ENCODE measurements around a stretch of chr19.

DNA sequence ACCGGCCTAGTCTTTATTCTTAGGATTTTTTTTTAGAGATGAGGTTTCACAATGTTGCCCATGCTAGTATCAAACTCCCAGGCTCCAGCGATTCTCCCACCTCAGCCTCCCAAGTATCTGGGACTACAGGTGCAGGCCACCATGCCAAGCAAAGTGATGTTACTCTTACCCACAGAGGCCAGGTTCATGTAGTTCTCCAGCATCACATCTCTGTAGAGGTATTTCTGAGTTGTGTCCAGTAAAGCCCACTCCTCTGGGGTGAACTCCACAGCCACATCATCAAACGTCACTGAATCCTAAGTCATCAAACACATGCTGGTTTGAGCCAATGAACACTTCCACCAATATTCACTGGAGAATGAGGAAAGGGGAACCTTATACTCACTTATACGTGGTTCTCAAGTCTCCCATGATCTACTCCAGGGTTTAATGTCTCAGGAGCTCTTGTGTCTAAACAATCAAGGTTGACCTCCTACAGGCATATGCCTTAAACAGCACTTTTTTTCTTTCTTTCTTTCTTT is 17.0 kb downstream of the ZNF562 start:
- PRO-cap, result no peak

GRCh38 chr19:9674006-9674763 is 715 bp downstream of the ZNF562 start:
- PRO-cap, result unidirectional peak, plus-strand start at chr19:9674660

DNA sequence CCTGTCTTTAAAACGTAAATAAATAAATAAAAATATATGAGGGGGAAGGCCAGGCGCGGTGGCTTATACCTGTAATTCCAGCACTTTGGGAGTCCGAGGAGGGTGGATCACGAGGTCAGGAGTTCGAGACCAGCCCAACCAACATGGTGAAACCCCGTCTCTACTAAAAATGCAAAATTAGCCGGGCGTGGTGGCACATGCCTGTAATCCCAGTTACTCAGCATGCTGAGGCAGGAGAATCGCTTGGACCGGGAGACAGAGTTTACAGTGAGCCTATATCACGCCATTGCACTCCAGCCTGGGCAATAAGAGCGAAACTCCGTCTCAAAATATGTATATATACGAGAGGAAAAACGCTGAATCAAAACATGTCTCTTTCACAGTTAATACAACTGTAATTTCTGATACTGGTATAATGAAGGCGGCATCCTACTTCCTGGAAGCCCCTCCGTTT is 903 bp downstream of the ZNF846 start:
- PRO-cap, result no peak

DNA sequence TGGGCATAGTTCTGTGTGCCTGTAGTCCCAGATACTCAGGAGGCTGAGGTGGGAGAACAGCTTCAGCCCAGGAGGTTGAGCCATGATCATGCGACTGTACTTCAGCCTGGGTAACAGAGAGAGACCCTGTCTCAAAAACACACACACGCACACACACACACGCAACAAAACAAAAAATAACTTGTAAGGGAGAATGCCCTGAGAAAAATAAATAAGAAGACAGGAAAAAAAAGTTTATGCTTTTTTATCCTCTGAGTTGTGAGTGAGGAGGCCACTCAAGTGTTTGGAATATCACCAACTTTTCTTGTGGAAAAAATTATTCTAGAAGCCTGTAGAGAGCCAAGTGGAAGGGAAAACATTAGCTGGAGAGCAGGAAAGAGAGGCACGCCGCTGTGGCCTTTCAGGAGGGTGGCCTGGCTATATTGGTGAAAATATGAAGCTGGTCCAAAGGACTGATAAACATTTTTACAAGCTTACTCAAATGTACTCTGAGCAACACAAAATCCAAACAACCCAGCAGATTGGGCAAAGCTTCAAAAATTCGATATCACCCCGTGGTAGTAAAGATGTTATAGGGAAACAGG is 2.2 kb upstream of the EIF3G start:
- PRO-cap, result no peak

GRCh38 chr19:10142773-10143327 is 23.2 kb upstream of the EIF3G start:
- PRO-cap, result no peak

DNA sequence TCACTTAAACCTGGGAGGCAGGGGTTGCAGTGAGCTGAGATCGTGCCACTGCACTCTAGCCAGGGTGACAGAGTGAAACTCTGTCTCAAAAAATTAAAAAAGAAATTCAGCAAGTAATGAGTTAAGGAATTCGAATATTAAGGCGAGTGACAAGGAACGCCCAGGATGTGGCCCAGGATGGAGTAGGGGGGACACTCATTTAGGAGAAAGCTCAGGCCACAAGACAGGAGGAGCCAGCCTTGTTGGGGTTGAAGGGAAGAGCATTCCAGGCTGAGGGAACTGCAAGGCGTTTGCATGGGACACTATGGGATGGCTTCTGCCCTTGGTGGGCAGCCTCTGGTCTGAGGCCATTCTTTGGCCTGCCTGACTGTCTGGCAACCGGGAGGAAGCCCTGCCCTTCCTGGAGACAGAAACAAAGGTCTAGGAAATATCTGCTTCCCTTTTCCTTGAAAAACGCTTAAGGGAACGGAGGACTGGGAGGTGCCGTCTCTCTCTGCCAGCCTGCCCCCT is 3.0 kb upstream of the ICAM1 start:
- PRO-cap, result bidirectional peak, plus-strand start at position 460 of the sequence, minus-strand start at position 318 of the sequence

DNA sequence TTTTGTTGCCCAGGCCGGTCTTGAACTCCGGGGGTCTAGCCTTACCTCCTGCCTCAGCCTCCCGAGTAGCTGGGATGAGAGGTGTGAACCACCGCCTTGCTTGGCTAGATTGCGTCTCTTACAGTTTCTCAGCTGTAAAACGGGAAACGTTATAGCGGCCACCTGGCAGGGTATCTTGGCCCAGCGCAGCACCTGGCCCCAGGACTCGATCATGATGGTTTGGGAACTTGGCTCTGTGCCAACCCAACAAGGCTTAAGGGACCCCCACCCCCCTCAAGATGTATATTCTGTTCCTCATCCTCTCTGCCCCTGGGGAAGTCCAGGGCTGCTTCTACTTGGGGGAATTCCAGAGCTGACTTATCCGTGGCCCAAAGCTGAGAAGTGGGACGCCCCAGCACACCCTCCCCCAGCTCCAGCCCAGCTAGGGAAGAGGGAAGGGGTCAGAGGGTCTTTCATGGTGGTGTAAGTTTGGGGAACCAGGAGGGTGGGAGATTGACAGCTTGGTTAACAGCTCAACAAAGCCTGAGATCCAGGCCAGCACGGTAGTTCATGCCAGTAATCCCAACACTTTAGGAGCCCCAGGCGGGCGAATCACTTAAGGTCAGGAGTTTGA is 659 bp downstream of the ICAM1 start:
- PRO-cap, result no peak

- PRO-cap, result no peak
Observed at GRCh38 chr19:10282792-10283756, 3.7 kb upstream of the ICAM4 start.

GRCh38 chr19:10283757-10284682 is 2.7 kb upstream of the ICAM4 start:
- PRO-cap, result no peak

DNA sequence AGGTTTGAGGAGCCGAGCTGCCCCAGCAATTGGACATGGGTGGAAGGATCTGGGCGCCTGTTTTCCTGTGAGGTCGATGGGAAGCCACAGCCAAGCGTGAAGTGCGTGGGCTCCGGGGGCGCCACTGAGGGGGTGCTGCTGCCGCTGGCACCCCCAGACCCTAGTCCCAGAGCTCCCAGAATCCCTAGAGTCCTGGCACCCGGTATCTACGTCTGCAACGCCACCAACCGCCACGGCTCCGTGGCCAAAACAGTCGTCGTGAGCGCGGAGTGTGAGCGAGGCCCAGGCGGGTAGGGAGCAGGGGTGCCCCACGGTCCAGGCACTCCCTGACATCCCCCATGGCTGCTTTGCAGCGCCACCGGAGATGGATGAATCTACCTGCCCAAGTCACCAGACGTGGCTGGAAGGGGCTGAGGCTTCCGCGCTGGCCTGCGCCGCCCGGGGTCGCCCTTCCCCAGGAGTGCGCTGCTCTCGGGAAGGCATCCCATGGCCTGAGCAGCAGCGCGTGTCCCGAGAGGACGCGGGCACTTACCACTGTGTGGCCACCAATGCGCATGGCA is 4.4 kb downstream of the ICAM5 start:
- PRO-cap, result no peak

DNA sequence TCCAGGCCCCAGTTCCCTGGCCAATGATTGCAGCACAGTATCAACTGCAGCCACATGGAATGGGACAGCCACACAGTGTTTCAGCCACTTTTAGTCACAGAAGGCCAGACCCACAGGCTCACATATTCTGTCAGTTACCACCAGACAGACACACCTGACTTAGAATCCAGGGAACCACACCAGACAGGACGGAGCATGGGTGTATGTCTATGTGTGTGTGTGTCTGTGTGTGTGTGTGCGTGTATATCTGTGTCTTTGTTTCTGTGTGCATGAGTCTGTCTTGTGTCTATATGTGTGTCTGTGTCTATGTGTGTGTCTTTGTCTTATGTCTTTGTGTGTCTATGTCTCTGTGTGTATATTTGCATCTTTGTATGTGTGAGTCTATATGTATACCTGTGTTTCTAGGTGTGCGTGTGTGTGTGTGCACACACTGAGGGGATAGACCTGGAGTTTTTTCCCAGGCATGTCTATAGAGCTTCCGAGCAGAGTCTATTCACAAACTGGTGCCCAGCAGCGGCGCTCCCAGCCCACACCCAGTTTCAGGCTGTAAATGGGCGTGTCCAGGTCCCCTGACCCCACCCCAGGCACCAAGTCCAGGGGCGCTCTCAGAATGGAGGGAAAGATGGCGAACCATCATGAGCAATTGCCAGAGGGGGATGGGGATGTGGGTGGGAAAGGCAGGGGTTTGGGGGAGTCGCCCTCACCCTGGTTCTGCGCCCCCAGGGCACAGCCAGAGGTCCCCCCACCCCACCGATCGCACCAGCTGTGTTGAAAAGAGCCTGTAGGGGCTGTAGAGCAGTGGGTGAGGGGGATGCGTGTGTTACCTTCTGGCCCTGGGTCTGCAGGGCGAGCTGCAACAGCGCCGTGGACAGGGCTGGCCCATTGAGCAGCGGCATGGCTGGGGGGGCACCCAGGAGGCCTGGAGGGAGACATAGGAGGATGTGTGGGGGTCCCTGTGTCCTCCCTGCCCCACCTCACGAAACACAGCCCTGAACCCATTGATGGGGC is 6.3 kb upstream of the FDX2 start:
- PRO-cap, result no peak

DNA sequence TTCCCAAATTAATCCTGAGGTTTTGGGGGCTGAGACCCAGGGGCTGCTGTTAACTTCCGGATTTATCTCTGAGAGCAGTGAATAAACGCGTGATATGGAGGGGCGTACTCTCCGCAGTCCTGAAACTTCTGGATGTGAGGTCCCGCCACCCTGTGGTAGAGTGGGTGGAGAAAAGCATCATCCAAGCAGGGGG is 671 bp downstream of the RAVER1 start:
- PRO-cap, result no peak

- PRO-cap, result bidirectional peak, plus-strand start at chr19:10335096, minus-strand start at chr19:10334854
Observed at GRCh38 chr19:10334397-10335278, 1.3 kb upstream of the RAVER1 start.

GRCh38 chr19:10416147-10417337 is 3.8 kb upstream of the PDE4A start:
- PRO-cap, result no peak

DNA sequence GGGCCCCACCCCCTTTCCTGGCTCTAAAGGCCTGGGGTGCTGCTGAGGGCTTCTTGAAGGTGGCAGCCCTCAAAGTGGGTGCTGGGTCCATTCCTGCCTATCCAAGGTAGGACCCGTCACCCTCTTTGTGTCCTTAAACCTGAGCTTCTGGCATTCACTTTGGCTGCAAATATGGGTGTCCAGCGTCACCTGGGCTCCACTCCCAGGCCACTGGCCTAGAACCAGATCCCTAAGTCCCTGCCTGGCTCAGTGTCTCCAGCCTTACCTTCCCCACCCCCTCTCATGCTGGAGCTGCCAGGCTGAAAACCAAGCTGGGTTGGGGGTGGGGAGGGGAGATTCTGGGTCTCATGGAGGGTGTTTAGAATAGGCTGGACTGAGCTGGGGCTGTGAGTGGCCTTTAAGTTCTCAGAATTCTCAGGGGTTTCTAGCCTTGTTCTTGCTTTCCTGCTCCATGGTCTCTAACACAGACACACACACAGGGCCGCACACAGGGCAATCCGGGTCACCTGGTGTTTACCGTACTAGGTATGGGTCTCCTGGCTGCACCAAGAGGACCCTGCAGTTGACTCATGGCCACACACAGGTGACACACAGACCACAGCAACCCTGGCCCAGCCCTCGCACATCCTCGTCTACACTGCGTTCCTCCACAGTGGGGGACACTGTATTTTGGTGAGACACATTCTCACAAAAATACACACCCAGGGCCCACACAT is 12.5 kb downstream of the PDE4A start:
- PRO-cap, result no peak

DNA sequence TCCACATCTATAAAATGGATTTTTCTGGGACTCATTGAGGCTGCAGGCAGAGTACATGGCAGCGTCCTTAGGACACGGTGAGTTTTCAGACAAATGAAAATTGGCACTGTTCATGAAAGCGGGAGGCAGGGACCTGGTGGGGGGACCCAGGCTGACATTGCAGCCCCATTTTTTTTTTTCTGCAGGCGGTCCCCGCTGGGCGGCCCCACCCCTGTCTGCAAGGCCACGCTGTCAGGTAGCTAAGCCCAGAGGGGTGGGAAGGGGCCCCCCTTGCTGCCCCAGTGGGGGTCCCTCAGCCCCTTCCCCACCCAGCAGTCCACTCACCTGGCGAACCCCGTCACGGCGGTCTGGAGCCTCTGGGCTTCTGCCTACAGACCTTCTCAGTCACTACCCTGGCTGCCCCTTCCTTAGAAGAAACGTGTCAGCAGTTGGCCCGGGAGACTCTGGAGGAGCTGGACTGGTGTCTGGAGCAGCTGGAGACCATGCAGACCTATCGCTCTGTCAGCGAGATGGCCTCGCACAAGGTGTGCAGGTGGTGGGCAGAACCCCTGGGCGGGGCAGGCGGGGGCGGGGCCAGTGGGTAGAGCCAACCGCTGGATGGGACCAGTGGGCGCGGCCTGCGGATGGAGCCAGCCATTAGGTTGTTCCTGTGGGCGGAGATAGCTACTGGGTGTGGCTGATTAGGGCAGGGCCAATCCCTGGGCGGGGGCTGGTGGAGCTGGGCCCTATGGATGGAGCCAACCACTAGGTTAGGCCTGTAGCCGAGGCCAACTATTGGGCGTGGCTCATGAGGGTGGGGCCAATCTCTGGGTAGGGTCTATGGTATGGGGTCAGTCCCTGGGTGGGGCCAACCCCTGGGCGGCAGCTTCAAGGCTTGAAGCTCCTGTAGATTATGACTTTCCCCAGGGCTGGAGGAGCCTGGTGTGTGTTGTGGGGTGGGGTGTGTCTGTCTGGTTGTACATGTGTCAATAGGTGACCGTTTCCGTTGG is 30.4 kb downstream of the PDE4A start:
- PRO-cap, result no peak

DNA sequence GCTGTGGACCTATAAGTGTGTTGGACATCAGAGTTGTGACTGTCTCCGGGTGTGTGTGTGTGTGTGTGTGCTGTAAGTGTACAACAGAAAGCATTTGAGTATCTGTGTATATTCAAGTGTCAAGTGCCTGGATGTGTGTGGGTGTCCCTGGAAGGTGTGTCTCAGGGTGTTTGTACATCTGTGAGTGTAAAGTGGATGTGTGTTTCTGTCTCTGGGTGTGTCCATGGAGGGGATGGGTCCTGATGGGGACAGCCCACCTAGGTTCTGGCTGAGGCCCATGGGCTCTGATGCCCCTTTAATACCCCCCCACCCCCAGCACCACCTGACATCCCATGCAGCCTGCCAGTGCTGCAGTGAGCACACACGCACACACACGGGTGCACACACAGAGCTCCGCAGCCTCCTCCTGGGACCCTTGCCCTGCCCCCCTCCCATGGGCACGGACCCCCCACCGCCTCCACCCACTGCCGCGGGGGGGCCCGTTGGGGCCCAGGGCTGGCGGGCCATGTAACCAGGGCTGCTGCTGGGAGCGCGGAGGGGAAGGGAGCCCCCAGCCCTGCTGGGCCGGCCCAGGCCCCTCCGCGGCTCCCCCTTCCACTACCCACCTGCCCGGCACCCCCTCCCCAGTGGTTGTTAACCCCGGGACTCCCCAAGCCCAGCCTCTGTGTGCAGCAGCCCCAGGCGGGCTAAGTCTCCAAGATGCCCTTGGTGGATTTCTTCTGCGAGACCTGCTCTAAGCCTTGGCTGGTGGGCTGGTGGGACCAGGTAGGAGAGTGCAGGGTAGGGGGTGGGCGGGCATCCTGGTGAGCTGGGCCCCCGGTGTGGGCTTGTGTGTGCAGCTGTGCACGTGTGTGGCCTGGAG is 32.5 kb downstream of the PDE4A start:
- PRO-cap, result no peak

GRCh38 chr19:10548283-10548918 is 4.7 kb downstream of the ATG4D start:
- PRO-cap, result no peak

DNA sequence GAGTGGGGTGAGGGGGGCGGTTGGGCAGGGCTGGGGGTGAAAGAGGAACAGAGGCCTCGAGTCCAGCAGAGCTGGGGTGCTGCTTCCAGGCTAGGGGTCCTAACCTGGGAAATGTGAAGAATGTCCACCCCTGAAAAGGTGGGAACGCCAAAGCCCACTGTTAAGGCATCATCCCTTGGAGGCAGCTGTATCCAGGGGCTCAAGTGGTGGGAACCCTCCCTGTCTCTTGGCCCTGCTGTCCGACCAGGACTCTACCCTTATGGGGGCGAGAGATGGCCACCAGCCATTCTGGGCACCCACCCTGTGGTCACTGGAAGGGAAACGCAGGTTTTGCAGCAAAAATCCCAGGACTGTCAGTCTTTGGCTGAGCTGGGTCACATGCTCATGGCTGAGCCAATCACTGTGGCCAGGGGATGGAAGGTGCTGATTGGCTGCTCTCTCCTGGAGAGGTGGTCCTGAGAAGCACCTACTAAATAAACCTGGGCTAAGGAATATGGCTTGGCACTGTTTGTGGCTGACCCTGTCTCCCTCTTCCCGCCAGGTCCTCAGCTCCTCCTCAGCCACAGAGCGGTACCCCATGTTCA is 8.7 kb downstream of the ATG4D start:
- PRO-cap, result no peak

DNA sequence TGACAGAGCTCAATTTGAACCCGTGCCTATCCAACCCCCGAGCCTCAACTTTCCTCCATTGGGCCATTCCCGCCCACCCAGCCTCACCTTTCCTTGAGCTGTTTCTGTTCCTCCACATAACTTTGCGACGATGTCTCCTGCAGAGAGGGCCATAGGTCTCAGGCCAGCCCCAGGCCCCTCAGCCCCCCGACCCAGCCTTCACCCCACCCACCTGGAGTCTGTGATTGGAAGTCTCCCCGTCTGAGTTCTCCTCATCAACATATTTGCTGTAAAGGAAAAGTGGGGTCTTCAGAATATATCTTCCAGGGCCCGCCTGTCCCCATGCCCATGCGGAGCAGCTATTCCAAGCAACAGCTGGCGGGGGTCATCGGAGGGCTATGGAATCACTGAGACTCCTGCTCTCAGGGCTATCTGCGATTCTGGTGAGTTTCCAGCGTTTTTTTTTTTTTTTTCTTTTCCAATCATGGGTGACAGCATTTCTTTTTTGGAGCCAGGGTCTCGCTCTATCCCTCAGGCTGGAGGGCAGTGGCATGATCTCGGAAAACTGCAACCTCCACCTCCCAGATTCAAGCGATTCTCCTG is 4.1 kb downstream of the KRI1 start:
- PRO-cap, result no peak